GM23248 (cell line): ENCODE measurements around a stretch of chr5.

DNA sequence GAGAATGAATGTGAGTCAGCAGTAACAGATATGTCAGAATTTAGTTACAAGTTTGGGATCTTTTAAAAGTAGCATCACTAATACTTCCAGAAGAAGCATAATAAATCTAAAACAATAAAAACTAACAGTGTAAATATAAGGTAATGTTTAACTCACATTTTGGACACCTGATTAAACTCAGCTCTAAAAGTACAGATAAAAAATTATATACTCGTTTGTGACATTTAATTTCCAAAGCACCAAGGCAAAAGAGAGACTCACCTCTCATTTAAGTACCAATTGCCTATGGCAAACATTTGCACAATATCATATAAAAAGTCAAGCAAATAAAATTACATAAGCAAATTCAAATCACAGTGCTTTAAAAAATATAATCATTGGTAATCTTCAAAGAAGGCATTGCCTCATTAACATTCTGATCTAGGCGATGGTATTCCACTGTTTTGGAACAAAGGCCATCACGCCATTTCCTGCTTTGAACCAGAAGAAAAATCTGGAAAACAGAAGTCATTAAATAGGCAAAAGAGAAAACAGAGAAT is 11.9 kb downstream of the C5orf15 start:
- RAMPAGE, long total RNA = no peak

- RAMPAGE, long total RNA = no peak
Observed at GRCh38 chr5:133993844-133994556, 10.8 kb downstream of the VDAC1 start.

DNA sequence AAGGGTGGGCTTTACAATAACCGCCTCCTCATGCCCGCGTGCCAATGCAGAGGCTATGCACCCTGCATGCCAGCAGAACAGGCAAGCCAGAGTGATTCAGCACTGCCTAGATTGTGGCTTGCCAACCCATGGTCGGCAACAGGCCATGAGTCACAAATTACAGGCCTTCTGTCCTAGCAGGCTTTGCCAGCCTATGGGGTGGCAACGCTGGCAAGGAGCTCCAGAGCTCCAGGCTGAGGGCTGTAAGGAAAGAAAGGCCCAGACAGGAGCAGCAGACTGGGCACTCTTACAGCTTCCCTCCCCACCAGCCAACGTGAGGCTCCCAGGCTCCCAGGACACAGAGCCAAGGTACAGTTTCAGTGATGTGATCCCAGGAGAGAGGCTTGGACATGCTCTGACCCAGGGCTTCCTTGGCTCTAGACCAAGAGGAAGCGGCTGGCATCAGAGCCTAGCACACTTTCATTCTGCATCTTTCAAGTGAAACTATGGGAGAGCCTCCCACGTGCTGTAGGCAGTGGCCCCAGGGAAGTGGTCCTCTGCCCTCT is 54.2 kb upstream of the VDAC1 start:
- RAMPAGE, long total RNA = no peak

GRCh38 chr5:134116868-134117538 is 2.5 kb downstream of the TCF7 start:
- RAMPAGE, long total RNA = no peak

DNA sequence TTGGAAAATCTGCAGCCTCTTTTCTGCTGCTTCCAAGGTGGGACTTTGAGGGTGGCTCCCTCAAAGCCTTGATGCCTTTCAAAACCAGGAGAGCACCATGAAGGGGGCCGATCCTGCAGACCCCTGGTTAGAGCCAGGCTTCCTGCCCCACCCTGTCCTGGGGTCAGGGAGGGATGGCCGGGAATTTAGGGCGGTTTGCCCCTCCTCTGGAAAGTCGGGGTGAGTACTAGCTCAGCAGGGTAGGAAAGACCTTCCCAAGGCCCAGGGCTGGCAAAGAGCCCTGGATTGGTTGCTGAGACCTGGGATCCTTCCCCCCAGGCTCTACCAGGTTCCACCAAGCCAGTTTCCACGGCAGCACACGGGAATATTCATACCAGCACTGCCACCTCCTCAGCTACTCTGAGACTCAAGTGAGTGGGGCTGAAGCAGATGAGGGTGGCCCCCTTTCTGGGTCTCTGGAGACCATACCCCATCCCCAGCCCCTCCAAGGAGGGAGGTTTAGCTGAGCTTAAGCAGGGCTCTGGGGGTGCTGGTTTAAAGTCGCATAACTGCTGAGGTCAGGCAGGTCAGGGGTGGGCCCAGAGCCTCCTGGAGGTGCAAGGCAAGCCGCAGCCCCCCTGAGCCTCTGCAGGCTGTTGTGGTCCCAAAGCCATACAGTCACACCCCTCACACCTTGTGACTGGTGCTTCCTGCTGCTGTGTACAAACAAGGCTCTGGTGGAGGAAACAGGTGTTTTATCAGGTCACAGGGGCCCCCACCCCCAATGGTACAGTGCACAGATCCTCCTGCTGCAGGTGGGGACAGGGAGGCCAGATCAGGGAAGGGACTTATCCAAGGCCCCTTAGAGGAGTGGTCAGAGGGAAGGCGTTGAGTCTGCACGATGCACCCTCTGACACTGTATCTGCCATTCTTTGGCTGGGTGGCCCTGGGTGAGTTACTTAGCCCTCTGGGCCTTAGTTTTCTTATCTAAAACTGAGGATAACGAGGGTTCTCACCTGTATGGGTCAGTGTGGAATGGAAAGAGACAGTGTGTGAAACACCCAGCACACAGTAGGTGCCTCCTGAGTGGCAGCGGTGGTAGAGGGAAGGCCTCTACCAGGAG is 7.9 kb downstream of the TCF7 start:
- RAMPAGE, long total RNA = no peak

GRCh38 chr5:134132219-134133099 is 18.0 kb downstream of the TCF7 start:
- RAMPAGE, long total RNA = no peak

DNA sequence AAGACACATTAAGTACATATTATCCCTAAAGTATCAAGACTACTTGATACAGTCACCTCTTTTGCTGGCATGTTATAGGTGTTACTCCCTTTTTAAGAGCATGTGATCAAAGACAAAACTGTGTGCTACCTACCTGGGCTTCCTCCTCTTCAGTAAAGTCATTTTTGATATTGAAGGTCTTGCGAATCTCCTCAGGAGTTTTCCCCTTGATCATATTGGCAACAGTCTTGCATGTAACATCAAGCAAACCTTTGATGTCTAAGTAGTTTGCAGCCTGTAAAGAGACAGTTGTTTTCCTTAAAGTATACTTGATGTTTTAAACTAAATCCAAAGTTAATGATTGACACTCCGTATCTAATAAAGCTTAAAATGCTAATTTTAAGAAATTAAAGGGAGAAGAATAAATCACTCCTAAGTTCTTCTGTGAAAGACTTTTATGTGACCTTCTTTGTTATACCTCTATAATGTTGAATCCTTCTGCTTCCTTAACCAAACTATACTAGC is 18.4 kb downstream of the SKP1 start:
- RAMPAGE, long total RNA = no peak

GRCh38 chr5:134195121-134195671 is 18.4 kb upstream of the SKP1 start:
- RAMPAGE, long total RNA = no peak

- RAMPAGE, long total RNA = no peak
Observed at GRCh38 chr5:134246782-134247350, 21.0 kb upstream of the PPP2CA start.

DNA sequence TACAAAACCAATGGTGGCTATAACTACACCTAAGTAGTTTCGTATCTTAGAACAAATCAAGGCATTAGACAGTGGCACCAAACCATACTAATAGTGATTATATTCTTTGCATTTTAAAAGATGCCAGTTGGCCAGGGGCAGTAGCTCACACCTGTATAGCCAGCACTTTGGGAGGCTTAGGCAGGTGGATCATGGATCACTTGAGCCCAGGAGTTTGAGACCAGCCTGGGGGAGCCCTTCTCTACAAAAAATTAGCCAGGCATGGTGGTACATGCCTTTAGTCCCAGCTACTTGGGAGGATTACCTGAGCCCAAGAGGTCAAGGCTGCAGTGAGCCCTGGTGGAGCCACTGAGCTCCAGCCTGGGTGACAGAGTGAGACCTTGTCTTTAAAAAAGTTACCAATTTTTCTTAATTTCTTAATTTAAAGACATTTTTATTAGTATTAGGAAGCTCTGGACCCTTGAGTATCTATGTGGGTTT is 6.5 kb downstream of the UBE2B start:
- RAMPAGE, long total RNA = no peak

GRCh38 chr5:134524529-134524770 is 1.0 kb upstream of the JADE2 start:
- RAMPAGE, long total RNA = no peak

DNA sequence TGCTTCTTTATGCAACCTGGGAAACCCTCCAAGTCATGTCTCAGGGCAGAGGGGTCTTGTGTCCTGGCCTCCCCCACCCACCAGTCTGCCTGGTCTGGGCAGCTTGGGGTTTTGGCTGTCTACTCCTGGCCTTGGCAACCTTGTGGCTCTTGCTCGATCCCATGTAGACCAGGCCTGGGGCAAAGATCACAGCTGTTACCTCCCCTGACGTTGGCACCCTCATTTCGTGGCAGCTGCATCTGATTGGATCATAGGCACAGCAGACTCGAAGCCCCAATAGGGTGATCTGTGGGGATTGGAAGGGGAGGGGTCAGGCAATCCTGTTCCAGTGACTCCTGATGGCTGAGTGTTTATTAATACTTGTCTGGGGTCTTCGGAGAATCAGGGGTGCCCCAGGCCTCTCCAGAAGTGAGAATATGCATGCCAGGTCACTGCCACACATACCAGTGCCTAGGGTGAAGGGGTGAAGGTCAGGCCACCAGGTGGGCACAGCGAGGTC is 28.5 kb downstream of the JADE2 start:
- RAMPAGE, long total RNA = no peak

DNA sequence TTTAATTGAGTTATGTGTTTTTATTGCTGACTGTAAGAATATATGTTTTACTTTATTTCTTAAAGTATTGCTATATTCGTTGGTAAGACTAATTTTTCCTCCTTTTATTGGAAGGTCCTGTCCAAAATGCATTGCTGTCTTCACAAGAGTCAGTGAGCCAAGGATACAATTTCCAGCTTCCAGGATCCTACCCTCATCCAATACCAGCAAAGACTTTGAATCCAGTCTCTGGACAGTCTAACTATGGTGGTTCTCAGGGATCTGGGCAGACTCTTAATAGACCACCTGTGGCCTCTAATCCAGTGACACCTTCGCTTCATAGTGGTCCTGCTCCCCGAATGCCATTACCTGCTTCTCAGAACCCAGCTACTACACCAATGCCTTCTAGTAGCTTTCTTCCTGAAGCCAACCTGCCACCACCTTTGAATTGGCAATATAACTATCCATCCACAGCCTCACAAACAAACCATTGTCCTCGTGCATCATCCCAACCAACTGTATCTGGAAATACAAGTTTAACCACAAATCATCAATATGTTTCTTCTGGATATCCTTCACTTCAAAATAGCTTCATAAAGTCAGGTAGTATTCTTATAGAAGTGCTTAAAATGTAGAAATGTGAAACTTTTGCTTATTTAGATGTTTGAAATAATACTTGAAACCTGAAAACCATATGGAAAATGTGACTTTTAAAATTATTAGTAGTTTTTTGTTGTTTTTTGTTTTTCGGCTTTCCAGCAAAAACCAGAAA is 12.6 kb downstream of the SEC24A start:
- RAMPAGE, long total RNA = no peak

- RAMPAGE, long total RNA = no peak
Observed at GRCh38 chr5:134738928-134739854, 843 bp downstream of the CAMLG start.

GRCh38 chr5:134876689-134877308 is 2.6 kb downstream of the TXNDC15 start:
- RAMPAGE, long total RNA = no peak

GRCh38 chr5:135050030-135050997 is 16.3 kb upstream of the PITX1 start:
- RAMPAGE, long total RNA = no peak

DNA sequence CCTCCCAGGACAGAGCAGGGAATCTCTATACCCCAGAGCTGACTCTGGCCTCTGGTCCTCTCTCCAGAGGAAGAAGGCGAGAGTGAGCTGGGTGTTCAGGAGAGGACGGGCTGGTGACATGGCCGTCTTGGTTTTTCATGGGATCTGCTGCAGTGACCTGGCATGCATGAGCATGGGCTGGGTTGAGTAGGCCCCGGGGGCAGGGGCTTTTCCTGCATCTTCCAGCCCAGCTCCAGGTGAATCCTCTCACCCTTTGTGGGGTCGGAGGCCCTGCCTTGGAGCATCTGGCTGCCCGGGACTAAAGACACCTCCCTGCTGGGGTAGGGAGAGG is 28.1 kb upstream of the PITX1 start:
- RAMPAGE, long total RNA = no peak

DNA sequence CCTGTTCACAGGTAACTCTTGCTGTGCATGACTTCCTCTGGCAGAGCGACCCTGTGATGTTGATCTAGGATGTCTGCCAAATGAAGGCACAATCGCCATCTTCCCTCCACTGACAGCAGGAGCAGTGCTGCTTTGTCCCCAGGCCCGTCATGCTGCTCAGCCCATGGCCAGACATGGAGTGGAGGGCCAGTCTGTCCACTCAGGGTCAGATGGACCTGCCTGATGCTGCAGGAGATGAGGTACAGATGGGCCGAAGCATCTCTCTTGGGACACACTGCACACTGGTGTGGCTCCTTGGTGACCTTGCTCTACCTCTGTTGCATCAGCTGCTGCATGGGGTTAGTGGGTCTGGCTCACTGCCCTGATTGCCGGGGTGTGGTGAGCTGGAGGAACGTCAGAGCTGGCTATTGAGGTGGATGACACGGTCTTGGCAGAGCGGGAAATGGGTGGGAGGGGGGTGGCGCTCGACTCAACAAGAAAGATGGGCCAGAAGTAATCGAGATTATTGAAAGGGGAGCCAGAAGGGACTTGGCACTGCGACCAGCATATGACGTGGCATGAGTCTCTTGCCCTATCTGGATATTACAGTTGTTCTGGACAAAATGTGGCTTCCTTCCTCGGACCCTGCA is 101.8 kb upstream of the PITX1 start:
- RAMPAGE, long total RNA = no peak

DNA sequence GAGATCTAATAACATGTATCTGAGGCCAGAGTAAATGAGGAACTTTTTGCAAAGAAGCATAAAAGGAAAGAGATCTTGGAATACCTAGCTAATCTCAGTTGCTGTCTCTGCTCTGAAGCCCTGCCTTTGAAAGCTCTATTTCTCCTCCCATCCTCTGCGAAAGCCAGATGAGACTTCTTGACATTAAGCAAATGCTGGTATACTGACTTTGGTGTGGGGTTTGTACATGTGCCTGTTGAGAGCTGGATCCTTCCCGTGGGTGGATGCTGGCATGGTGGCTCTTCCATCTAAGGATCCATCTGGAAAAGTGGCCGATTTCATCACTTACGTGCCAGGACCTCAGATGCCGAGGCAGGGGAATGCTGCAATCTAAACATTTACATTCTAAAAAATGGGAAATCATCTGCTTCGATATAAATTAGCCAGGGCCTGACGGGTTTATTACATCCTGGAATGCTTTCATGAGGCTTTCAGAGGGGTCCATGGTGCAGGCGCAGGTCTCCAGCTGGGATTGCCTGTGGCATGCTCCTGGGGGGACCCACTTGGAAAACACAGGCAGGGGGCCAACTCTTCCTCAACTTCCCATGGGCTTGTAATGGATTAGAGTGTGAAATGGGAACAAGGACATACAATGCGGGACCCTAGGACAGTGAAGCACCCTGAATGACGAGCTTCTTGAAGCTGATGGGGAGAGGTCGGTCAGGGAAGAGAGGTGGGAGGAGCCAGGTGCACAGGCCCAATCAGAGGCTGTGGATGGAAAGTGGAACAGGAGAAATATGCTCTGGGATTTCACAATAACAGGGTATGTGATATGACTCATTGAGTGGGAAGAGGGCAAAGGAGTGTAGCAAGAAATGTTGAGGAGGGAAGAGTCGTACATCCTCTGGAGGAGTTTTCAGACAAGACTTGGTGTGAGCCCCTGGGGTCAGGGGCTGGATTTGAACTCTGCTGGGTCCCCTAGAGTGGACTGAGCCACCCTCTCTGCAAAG is 105.5 kb upstream of the PITX1 start:
- RAMPAGE, long total RNA = no peak

- RAMPAGE, long total RNA = no peak
Observed at GRCh38 chr5:135374601-135375340, 24.3 kb downstream of the MACROH2A1 start.